ENCODE results near the gene SVIL.

- RRBS: no CpG with 5 or more reads among the region's 12 CpGs
Observed at GRCh38 chr10:29113080-29113760, 175.7 kb upstream of the LYZL1 start.

GRCh38 chr10:29319059-29319658, 30.3 kb downstream of the LYZL1 start:
- RRBS: no CpG with 5 or more reads among the region's 15 CpGs

DNA sequence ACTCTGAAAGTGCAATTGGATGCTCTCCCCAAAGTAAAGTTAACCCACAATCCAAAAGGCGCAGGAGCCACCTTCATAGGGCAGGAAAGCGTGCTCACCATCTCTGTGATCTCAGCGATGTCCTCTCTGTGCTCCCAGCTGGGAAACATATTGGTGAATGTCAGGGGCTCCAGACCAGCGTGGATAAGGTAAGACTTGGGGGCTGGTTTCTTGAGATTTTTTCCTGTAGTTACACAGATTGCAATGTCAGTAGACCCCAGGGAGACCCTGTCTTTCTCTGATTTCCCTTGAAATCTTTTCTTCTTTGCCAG, 172.6 kb downstream of the SVIL start:
- RRBS: no CpG with 5 or more reads among the region's 4 CpGs

DNA sequence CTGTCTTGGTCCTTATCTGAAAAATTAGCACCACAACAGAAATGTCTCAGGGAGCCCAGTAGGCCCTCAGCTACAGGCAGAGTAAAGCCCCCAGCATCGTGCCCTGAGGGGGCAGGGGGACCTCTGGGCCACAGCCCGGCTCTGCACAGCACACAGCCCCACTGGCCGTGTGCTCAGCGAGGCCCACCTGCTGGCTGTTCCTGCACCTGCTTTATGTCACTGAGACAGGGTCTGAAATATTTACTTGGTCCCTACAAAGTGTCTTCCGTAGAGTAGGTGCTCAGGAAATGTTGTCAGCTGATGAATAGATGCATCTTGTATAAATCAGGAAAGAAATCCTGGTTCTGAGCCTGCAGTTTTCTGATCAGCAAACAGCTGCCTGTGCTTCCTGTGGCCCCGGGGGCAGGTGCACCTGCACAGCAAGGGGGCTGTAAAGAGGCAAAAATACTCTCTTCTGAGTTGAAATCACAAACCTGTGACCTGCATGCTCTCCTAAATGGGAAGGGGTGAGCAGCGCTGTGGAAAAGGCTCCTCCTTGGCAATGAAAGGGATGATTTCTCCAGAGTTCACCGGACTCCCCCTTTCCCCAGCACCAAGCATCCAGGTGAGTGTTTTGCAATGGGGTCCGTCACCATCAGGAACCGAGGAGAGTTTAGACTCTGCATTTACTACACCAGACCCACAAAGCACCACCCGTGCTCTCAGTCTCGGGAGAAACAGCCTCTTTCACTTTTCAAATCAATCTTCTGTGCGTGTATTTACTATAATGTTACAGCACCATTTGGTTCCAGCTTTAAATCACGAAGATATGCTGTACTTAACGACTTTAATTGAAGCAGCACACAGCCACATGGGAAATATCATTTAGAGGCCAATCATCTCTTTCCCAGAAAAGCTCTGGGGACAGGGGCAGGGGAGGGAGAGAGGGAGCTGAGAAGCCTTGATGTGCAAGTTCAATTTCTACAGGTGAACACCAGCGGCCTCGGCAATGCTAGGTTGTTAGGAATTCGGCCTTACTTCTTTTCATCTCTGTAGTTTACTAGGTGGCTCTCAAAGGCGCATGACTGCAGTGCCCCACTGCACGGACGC, 155.1 kb downstream of the SVIL start:
- RRBS: no CpG with 5 or more reads among the region's 21 CpGs

- RRBS: no CpG with 5 or more reads among the region's 14 CpGs
Observed at GRCh38 chr10:29535207-29536135, 99.3 kb downstream of the SVIL start.

- RRBS: no CpG with 5 or more reads among the region's 11 CpGs
Observed at GRCh38 chr10:29621057-29621842, 13.5 kb downstream of the SVIL start.

DNA sequence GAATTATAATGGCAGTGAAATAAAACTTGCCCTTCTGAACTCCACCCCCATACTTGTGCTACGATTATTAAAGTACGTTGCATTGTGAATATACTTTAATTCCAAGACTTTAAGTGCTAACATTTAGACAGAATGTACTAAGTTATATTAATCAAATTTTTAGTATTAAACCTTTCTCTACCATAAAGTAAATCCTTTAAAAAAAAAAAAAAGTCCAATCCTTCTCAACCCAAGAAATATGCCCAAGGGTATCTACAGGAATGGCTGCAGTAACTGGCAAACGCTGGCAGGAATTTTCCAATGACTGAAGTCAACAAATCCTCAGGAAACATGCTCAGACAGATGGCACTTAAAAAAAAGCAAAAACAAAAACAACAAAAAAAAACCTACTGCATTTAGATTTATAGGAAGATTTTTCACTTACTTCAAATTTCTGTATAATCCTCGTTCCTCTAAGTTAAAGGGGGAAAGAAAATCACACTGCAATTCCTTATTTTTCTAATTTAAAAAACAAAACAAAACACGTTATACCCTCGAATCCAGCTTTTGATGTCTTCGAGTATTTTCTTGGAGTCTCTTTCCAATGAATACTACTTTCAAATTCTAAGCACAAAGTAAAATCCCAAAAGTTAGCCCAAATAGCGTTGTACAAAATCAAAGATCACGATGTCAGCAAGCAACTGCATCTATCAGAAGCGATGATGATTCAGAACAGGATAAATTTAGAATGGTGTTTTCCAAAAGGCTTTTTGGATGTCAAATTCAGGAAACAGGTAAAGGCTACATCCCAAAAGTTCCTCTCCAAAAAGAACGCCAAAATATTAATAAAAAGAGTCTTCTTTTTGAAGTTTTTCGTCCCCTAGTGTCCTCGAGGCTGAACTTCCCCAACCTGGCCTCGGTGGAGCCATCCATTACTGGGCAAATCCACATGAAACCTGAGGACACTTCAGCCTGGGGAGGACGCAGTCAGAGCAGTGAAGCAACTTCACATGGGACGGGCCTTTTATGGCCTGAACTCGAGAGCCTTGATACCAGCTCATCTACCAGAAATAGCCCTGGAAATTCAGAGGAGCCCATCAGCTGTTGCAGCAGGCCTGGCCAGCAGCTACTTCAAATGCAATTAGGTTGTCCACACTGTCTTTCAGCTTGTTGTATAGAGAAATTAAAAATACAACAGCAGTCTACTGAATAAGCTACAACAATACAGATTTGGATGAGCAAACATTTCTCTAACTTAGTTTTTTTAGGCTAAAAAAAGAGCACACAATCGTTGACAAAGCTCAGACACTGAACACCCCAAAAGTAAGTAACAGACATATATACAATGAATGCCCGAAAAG, at the start of gene SVIL:
Gene SVIL, minus strand, starts transcription at position 976 of the 1,340 bp plus-strand sequence.
- RRBS: no CpG with 5 or more reads among the region's 19 CpGs

GRCh38 chr10:29635625-29636029, 856 bp upstream of the SVIL start:
- RRBS: no CpG with 5 or more reads among the region's 4 CpGs

DNA sequence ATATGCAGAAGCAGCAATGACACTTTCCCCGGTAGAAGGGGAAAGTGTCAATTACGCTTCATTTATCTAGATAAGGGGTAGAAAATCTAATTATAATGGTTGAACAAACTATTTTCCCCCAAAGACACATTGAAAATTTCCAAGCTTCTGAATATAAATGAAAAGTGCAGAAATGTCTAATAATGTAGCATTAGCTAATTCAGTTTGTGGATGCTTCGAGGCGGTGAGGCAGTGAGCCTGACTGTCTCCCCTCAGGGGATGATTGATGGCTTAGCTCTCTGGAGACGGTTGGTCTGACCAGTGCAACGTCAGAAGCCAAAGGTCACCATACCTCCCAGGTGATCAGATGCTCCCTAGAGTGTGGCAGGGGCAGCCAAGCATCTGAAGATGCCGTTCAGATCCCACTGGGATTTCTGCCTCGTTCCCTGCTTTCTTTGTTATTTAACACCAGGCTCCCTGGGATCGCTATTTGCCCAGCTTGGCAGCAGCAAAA, 53.3 kb upstream of the SVIL start:
- RRBS: no CpG with 5 or more reads among the region's 9 CpGs

DNA sequence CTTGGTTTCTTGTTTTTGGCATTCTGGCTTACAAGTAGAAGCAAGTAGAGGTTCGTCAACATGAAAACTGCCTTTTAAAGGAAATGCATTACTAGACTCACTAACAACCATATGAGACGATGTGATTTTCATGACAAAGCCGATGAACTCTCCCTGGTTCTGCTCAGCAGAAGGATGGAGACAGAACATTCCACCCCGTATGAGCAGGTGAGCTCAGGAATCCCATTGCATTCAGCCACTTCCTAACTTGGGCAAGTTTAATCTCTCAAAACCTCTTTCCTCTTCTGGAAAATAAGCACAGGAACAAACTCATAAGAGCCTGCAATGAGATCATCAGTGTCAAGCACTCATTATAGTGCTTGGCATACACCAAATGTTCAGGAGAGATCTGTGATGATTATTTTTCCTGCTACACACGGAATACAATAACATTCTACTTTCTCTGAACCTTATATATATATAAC, 57.4 kb upstream of the SVIL start:
- RRBS: no CpG with 5 or more reads among the region's 5 CpGs

DNA sequence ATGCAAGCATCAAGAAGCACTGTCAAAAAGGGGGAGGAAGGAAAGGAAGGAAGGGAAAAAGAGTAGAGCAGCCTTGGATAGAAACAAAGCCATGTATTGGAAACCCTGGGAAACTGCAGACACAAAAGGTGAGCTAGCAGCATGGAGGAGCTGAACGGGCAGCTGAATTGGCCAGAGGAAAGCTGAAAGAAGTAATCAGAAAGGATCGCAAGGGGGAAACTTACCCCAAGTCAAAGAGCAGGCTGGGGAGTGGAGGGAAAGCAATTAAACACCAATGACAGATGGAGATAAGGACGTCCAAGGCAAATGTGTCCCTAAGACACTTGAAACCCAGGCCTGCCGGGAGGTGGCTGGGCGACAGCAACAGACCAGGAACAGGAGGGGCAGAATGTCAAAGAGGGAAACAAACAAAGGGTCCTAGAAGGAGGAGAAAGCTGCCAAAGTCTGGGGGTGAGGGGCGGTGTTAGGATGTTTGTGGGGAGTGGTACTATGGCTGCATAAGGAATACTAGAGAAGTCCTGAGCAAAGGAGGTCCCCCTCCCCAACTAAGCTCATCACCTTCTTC, 93.9 kb upstream of the SVIL start:
- RRBS: no CpG with 5 or more reads among the region's 6 CpGs

- RRBS: no CpG with 5 or more reads among the region's 5 CpGs
Observed at GRCh38 chr10:29782408-29782743, 147.6 kb upstream of the SVIL start.

- RRBS: no CpG with 5 or more reads among the region's 5 CpGs
Observed at GRCh38 chr10:29881273-29881585, 178.2 kb downstream of the JCAD start.

DNA sequence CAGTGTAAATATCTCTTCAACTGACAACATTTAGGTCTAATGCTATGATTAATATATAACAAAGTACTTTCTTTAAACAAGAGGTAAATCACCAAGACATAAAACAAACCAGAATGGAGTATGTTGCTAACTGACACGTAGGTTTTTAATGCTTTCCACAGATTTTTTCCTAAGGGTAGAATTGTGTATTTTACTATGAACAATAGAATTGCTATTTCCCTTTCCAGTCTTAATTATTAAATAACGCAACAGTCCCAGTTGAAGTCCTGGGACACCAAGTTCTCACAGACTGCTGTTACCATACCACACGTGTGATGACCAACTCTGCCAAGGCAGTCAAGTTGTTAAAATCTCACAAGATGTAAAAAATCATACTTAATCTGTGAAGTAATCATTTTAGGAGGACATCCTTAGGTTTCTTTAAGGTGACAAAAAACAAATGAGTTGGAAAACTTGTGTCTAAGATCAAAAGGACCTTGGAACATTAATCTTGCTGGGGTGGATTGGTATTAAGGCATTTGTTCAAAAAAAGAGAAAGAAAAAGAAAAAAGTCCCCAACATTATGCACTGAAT, 4.0 kb downstream of the JCAD start:
- RRBS: no CpG with 5 or more reads among the region's 3 CpGs

DNA sequence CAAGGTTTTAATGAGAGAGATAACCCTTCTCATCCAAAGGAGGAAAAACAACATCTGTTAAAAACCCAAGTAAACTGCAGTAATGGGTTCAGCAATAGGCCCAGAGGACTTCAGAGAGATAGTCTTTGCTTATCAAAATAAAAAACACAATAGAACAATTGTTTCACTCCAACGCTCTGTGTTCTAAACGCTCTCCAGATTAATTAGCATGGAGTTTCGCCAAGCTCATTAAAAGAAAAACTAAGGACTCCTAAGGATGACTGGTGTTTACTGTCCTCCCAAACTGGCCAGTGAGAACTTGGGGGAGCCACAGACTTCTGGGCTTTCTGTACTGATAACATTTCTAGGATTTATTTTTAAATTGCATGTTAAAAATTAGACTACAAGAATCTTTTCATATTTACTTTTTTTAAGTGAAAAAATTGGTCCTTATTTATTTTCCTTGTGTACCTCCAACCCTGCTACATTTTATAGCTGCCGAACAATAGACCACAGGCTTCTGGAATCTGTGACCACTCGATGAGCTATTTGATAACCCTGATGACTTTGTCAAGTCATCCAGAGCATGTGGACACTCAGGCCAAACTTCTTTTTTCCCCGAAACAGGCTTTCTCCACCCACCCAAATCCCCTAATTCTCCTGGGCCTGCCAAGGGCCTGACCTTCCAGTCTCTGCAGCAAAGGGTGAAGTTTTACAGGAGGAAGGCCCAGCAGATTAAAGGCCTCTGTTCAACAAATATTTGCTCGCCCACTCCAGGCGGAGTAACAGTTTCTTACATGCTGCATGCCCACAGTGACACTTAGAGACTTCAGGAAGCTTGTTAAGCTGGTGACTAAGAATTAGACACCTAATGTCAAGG, 2.2 kb downstream of the JCAD start:
- RRBS: no CpG with 5 or more reads among the region's 8 CpGs

- RRBS: 100% methylated on average over 1 of the region's 21 CpGs
Observed at GRCh38 chr10:30182588-30183217, 123.3 kb upstream of the JCAD start.

DNA sequence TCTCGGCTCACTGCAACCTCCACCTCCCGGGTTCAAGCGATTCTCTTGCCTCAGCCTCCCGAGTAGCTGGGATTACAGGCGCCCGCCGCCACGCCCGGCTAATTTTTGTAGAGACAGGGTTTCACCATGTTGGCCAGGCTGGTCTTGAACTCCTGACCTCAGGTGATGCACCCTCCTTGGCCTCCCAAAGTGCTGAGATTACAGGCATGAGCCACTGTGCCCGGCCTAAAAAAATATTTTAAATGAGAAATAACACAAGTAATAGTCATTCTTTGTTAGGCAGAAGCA, 1.6 kb downstream of the MAP3K8 start:
- RRBS: no CpG with 5 or more reads among the region's 10 CpGs

DNA sequence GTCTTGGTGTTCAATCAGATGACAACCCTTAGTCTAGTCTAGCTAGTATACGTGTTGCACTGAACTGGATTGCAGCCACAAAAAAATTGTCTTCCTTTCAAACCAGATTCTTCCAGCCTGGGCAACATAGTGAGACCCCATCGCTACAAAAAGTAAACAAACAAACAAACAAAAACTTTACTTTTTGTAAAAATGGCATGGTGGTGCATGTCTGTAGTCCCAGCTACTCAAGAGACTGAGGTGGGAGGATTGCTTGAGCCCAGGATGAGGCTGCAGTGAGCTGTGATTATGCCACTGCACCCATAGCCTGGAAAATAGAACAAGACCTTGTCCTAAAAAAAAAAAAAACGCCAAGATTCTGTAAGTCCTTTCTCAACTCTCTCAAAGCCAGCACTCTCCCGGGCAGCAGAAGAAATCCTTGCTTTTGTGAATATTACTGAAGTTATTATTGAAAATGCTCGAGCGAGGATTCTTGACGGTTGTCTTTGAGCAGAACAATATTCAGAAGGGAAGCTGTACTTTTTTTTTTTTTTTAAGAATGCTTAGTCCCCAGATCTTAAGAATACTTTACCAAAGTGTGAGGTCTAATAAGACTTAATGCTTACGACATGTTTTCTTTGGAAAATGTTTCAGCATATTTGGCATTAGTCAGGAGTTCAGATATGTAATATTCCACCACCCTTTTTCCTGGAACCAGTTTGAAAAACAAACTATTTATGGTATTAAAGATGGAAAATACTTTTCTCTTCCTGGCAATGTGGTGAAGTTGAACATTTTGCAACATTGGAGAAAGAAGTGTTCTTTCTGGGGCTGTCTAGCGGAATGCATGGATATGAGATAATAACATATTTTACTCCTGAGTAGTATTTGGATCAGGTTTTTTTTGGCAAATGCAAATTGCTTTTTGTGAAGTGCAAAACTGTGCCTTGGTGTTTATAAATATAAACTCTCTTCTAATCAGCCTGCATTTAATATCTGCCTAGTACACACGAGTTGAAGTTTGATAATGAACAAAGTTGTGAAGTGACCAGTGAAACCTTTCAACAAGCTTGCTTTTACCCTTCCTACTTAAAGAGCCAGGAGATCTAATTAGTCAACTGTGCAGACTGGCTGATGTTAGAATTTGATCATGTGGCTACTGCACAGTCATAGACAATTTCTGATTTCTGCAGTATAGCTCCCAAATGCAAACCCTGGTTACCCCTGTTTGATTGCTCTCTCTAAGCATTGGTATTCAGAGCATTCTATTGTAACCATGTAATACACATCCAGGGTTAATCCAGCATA, 20.7 kb downstream of the MAP3K8 start:
- RRBS: no CpG with 5 or more reads among the region's 10 CpGs

GRCh38 chr10:30527509-30528081, 93.6 kb downstream of the MAP3K8 start:
- RRBS: no CpG with 5 or more reads among the region's 7 CpGs

DNA sequence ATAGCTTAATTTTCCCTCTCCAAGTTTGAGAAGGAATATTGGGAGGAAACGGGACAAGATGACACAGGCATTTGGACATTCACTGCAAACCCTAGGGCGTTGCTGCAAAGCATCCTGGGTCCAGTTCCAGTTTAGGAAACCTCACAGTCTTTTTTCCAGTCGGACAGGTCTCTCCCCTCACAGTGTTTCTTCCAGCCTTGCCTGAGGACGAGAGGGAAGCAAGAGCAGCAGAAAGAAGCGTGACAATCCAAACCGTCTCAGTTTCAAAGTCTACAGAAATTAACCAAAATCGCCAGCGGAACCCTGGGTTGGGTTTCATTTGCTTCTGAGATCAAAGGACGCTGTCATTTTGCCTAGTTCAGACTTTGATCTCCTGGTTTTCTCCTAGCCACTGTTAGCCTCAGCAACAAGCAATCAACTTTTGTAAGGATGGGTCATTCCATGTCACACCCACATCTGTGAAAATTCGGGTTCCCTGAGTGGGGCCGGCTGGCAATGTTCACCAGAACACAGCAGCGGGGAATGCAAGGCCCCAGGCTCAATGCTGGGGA, 17.7 kb downstream of the LYZL2 start:
- RRBS: no CpG with 5 or more reads among the region's 12 CpGs

All from CMK (cell line).